ENCODE measurements around the genes PAPOLG and PEX13.

- PRO-cap, 4 experiments, result no peak in any of the 4 experiments
- RAMPAGE, long total RNA, 4 experiments, result no peak in any of the 4 experiments
Measured at GRCh38 chr2:60544822-60545672, 8.4 kb downstream of the BCL11A start.

DNA sequence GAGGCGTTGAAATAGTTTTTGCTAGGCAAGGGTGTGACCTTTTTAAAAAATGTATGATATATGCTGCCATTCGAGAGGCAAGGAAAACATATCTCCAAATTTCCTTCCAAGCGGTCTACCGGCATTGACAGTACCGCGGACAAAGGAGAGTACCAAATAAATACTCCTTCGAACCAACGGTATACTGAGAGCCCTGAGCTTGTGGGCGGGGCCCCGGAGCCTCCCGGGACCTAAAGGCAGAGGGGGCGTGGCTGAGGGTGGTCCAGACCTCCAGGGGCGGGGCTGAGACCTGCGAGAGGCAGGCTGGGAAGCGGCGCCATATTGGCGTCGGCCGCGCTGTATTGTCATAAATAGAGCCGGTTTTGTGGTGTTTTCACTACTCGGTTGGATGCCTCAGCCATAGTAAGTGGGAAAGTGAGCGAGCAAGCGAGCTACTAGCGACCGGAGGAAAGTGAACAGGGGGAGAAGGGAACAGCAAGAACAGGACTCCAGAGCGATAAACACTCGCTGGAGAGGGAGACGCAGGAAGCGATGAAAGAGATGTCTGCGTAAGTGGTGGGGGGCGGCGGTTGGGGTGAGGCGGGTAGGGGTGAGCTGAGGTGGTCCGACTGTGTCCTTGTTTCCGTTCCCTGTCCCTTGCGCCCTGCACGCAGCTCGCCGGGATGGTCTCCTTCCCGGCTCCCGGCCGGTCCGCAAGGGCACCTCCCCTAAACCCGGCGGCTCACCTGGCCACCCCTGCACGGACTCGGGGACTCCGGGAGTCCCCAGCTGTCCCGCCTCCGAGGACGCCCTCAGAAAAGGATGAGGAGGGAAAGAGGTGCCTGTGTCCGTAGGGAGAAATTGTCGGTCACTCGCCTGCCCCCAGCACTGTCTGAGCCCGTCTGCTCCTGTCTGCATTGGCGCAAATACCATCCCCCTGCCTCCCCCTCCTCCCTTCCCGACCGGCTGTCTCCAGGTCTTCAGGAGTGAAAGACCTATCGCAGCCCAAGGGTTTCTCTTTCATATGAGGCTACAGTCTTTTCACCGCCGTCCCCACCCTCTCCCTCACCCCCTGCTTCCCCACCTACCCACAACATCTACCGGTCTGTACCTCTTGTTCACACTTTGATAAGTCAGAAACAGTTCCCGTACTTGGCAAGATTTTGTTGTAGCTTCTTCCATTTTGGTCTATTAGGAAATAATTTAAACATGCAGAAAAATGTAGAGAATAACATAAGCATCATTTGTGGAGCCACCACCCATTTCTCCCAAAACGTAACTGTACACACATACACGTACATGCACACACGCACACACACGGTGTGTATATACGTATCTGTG is at the start of gene PAPOLG:
TSS of gene PAPOLG (plus strand) at position 321 of the 1,320 bp plus-strand sequence.
- PRO-cap, 4 experiments, result peak in 4 of 4 experiments; most common plus-strand start position 285 of the sequence (in 2); most common minus-strand start position 883 of the sequence (in 4)
- RAMPAGE, long total RNA, 4 experiments, result start-site peak on the plus strand in 4 of 4 experiments, centred at positions 300 to 325 of the sequence, 136 to 292 reads per replicate

DNA sequence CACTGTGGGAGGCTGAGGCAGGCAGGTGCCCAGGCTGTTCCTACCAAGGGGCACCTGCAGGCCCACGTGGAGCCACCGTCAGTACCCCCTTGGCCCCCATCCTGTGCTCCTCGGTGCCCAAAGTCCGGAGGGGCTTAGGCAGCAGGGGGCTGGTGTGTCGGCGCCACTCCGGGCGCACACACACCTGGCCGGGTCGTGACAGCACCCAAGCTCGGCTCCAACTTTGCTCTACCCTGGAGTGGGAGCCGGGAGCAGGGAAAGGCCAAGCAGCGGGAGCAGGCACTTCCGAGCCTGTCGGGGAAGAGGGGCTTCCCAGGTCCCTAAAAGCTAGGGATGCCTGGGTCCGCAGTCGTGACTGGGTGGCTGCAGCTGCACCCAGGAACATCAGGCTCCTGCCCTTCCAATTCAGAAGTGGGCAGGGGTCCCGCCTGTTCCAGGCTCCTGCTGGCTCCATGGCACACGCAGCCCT is 48.4 kb downstream of the PAPOLG start:
- PRO-cap, 4 experiments, result no peak in any of the 4 experiments
- RAMPAGE, long total RNA, 4 experiments, result no peak in any of the 4 experiments

DNA sequence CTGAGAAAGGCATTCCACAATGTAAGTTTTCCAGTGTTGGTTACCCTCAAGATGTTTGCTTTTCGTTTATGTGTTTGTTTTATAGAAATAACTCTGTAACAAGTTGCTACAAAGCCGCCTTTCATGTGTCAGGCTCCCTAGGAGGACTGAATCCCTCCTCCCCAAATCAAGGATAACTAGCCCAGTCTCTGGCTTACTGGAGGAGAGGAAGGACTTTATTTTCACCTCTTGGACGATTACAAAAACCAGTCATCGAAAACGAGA is 1.1 kb upstream of the PEX13 start:
- PRO-cap, 4 experiments, result no peak in any of the 4 experiments
- RAMPAGE, long total RNA, 4 experiments, result no peak in any of the 4 experiments

- PRO-cap, 4 experiments, result peak in 4 of 4 experiments; most common plus-strand start chr2:61017730 (in 3); most common minus-strand start chr2:61017431 (in 4)
- RAMPAGE, long total RNA, 4 experiments, result start-site peak on the plus strand in 4 of 4 experiments, at chr2:61017694-61017747 at its widest, 89 to 374 reads per replicate; start-site peak on the minus strand in 4 of 4 experiments, at chr2:61017127-61017471 at its widest, 24 to 35 reads per replicate
Measured at GRCh38 chr2:61016756-61017782, at the start of gene PEX13. TSS of gene PEX13 (plus strand) at chr2:61017720.

GRCh38 chr2:61200176-61200807 is 38.3 kb downstream of the C2orf74 start:
- PRO-cap, 4 experiments, result no peak in any of the 4 experiments
- RAMPAGE, long total RNA, 4 experiments, result no peak in any of the 4 experiments

DNA sequence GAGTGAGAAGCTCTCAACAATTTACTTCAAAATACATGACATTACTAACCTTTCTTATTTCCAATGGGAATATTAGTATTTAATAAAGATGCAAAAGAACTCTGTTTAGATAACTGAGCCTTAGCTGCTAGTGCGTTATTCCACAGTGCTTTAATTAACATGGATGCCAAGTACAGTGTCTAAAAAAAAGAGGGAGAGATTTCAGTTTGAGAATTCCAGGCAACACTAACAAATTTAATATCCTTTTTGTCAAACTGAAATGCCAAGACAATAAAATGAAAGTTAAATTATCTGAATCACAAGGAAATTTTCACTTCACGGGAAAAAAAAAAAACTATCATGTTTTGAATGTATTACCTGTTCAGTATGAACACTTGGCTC is 120.7 kb downstream of the USP34 start:
- PRO-cap, 4 experiments, result no peak in any of the 4 experiments
- RAMPAGE, long total RNA, 4 experiments, result no peak in any of the 4 experiments

DNA sequence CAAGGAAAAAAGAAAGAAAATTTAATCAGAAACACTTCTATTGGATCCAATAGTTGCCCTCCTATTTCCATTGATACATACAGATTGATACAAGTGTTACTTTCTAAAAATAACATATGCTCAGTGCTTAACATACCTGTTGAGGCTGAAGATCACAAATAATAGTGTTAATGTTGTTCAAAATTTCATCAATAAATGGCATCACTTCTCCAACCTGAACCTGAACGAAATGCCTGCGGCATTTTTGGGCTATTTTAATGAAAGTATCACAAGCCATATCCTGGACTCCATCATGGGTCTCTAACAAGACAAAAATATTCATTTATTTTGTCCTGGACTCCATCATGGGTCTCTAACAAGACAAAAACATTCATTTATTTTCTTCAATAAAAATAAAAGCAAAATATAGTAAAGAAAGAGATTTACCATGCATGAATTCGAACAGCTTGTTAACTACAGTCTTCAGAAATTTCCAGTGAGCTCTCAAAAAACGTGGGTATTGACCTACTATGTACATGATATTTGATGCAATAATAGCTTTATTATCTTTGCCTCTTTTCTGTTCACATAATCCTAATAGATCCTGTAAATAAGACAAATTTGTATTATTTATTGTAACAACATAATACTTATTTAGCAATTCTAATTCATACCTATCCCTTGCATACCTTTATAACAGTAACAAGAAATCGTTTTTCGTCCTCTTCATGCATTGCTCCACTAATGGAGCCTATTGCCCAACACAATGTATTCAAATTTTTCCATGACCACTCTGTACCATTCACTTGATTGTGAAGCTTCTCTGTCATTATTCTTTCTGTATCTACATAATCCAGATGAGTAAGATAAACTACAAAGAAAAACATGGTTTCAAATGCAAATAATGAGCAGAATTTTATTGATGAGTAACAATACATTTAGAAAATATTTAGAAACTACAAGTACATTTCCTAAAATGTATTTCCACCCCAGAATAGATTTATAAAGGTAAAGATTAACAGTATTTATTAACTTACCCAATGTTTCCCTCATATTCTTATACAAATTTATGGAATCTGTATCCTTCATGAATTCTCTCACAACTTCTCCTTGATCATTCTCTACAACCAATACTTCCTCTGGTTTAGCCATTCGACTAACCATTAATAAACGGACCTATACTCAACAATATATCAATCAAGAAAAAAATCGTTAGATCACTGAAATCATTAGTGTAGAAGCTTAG is 21.4 kb upstream of the USP34 start:
- PRO-cap, 4 experiments, result no peak in any of the 4 experiments
- RAMPAGE, long total RNA, 4 experiments, result no peak in any of the 4 experiments

GRCh38 chr2:61536416-61537260 is 1.5 kb downstream of the XPO1 start:
- PRO-cap, 4 experiments, result peak in 4 of 4 experiments; most common plus-strand start chr2:61536795 (in 3); most common minus-strand start chr2:61536588 (in 2)
- RAMPAGE, long total RNA, 4 experiments, result start-site peak on the minus strand in 2 of 4 experiments, at chr2:61536391-61537162 at its widest, 16 to 24 reads per replicate

GRCh38 chr2:61538934-61539161 is 692 bp upstream of the XPO1 start:
- PRO-cap, 4 experiments, result no peak in any of the 4 experiments
- RAMPAGE, long total RNA, 4 experiments, result no peak in any of the 4 experiments

DNA sequence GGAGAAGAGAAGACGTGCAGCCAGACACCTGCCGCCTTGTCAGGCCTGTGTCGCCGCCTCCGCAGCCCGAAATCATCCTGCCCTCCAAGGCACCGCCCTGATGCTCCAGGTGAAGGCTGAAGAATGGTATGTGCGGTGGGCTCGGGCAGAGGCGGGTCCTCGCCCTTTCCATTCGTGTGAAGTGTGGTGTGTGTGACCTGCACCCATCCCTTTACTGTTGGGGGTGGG is 60.5 kb downstream of the FAM161A start:
- PRO-cap, 4 experiments, result no peak in any of the 4 experiments
- RAMPAGE, long total RNA, 4 experiments, result no peak in any of the 4 experiments

- PRO-cap, 4 experiments, result no peak in any of the 4 experiments
- RAMPAGE, long total RNA, 4 experiments, result no peak in any of the 4 experiments
Measured at GRCh38 chr2:61855304-61855758, 1.5 kb upstream of the FAM161A start.

- PRO-cap, 4 experiments, result no peak in any of the 4 experiments
- RAMPAGE, long total RNA, 4 experiments, result no peak in any of the 4 experiments
Measured at GRCh38 chr2:62177475-62177914, 18.4 kb upstream of the B3GNT2 start.

- PRO-cap, 4 experiments, result peak in 2 of 4 experiments; most common plus-strand start chr2:62196902 (in 1); most common minus-strand start chr2:62196888 (in 1)
- RAMPAGE, long total RNA, 4 experiments, result no peak in any of the 4 experiments
Measured at GRCh38 chr2:62196240-62197303, 657 bp downstream of the B3GNT2 start.

- PRO-cap, 4 experiments, result no peak in any of the 4 experiments
- RAMPAGE, long total RNA, 4 experiments, result no peak in any of the 4 experiments
Measured at GRCh38 chr2:62443495-62443977, 62.5 kb downstream of the TMEM17 start.

DNA sequence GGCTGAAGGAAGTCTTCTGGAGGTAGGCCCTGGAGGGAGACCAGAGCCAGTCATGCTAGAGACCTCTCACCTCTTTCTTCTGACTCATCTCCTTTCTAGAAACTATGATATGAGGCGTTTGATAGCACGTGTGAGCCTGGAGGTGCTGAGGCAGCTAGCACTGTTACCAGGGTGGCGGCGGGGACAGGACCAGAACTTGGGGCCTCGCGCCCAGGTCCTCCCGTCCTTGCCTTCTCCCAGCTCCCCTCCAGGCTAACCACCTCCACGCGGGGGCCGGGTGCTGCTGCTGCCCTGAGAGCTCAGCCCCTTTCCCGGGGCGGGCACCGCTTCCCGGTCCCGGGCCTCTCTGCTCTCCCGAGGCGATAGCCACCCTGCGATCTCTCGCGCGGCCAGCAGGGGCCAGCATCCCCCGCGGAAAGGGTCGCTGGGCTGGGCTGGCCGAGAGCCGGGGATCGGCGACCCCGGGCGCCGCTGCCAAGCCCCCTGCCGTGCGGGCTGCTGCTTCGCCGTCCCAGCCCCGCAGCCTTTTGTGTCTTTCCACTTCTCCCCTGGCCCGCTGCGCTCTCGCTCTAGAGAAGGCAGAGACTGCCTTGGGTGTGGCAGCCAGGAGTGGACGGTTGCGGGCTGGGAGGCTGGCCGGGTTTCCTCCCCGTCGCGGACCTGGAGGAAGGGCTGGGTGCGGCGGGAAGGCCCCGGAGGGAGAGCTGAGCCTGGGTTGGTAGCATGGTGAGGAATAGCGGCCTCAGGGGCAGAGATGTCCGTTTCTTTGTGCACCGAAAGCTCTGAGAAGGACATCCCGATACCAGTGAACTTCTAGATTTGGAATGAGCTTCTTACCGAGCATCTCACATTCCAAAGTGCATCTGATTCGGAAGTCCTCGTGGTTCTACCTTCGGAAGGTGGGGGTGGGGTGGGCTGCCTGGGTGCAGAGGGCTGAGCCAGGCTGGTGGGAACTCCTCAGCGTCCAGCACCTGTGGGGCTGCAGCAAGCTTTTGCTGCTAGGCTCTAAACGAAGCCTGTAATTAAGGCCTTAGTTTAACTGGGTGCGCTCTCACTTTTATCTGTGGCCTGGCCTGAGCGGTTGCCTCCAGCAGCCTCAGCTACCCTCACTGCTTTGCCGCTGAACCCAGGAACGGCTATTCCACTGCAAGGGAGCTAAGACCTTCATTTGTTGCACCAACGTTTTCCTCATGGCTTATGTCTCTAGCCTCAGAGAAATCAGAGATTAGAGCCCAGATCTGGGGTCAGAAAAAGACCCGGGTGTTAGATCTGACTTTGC is 48.8 kb downstream of the TMEM17 start:
- PRO-cap, 4 experiments, result no peak in any of the 4 experiments
- RAMPAGE, long total RNA, 4 experiments, result no peak in any of the 4 experiments

GRCh38 chr2:62664215-62664824 is 41.2 kb upstream of the EHBP1 start:
- PRO-cap, 4 experiments, result no peak in any of the 4 experiments
- RAMPAGE, long total RNA, 4 experiments, result no peak in any of the 4 experiments

DNA sequence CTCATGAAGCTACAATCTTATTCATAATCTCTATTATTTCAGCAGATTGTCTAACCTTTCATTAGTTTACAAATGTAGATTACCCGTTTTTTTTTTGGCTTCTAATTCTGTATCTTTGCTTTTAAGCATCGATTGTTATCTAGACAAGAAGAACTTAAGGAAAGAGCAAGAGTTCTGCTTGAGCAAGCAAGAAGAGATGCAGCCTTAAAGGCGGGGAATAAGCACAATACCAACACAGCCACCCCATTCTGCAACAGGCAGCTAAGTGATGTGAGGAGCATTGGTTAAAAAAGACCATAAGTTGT is 95.3 kb upstream of the OTX1 start:
- PRO-cap, 4 experiments, result no peak in any of the 4 experiments
- RAMPAGE, long total RNA, 4 experiments, result no peak in any of the 4 experiments

DNA sequence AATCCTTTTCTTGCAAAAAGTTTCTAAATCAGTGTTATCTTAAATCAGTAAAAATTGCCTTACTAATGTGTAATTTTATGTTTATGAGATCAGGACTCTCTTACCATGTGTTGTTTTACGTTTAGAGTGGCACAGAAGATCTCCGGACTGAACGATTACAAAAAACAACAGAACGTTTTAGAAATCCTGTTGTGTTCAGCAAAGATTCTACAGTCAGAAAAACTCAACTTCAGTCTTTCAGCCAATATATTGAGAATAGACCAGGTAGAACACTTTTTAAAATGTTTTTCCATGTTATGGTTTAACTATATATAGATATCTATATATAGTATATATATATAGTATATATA is 57.2 kb upstream of the OTX1 start:
- PRO-cap, 4 experiments, result no peak in any of the 4 experiments
- RAMPAGE, long total RNA, 4 experiments, result no peak in any of the 4 experiments

DNA sequence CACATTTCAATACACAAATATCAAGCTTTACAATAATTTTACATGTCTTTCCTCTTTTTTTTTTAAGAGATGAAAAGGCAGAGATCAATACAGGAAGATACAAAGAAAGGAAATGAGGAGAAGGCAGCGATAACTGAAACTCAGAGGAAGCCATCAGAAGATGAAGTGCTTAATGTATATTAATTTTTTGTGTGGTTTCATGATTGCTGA is 56.9 kb upstream of the OTX1 start:
- PRO-cap, 4 experiments, result no peak in any of the 4 experiments
- RAMPAGE, long total RNA, 4 experiments, result no peak in any of the 4 experiments

All from spleen (tissue), 7 donors.